Liver (tissue), 9 donors: Measurements from ENCODE around the genes ANKUB1, P2RY13 and AADAC.

- PRO-cap, 5 experiments, result no peak in any of the 5 experiments
- RAMPAGE, long total RNA, 2 experiments, result no peak in any of the 2 experiments
- RRBS, result no CpG with 5 or more reads among the region's 7 CpGs
Observed at GRCh38 chr3:149572576-149573199, 85.1 kb downstream of the WWTR1 start.

DNA sequence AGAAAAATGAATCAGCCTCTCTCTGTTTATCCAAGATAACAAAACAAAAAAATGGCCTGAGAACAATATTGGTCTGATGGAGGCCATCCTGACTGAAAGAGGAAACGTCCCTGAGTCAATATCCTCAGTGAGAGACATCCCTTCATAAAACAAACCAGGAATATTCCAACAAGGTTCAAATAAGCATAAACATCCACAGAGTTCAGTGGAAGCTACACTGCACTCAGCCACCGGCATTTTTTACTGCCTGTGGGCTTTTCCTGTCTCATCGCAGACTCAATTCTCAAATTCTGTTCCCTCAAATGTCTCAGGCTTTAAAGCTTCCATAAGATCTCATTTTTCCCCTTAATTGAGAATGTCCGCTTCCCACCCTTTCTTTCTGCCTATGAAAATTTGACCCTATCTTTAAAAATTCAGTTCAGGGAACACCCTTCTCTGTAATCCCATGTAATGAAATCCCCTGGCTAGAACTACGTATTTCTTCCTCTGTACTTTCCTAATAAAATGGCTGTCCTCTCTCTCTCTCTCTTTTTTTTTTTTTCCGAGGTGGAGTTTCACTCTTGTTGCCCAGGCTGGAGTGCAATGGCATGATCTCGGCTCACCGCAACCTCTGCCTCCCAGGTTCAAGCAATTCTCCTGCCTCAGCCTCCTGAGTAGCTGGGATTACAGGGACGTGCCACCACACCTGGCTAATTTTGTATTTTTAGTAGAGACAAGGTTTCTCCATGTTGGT is 41.7 kb downstream of the WWTR1 start:
- PRO-cap, 5 experiments, result peak in 3 of 5 experiments; most common plus-strand start position 198 of the sequence (in 2)
- RAMPAGE, long total RNA, 2 experiments, result no peak in any of the 2 experiments
- RRBS, result no CpG with 5 or more reads among the region's 9 CpGs

GRCh38 chr3:149701062-149701581 is 43.3 kb upstream of the WWTR1 start:
- PRO-cap, 5 experiments, result no peak in any of the 5 experiments
- RAMPAGE, long total RNA, 2 experiments, result no peak in any of the 2 experiments
- RRBS, result no CpG with 5 or more reads among the region's 7 CpGs

DNA sequence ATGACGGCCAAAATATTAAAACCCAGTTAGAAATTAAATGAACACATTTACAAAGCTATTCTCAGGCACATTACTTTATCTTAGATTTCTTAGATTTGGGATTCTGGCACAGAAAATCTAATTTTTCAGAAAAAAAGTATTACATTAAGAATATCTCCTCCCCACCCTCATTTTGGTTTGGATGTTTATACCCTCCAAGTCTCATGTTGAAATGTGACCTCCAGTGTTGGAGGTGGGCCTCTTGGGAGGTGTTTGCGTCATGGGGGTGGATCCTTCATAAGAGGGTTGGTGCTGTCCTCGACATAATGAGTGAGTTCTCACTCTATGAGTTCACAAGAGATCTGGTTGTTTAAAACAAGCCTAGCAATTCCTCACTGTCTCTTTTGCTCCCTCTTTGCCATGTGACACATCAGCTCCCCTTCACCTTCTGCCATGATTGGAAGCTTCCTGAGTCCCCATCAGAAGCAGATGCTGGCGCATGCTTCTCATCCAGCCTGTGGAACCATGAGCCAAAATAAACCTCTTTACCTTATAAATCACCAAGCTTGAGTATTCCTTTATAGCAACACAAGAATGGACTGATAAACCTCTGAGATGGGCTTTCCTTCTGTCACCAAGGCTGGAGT is 45.7 kb upstream of the WWTR1 start:
- PRO-cap, 5 experiments, result no peak in any of the 5 experiments
- RAMPAGE, long total RNA, 2 experiments, result no peak in any of the 2 experiments
- RRBS, result no CpG with 5 or more reads among the region's 4 CpGs

DNA sequence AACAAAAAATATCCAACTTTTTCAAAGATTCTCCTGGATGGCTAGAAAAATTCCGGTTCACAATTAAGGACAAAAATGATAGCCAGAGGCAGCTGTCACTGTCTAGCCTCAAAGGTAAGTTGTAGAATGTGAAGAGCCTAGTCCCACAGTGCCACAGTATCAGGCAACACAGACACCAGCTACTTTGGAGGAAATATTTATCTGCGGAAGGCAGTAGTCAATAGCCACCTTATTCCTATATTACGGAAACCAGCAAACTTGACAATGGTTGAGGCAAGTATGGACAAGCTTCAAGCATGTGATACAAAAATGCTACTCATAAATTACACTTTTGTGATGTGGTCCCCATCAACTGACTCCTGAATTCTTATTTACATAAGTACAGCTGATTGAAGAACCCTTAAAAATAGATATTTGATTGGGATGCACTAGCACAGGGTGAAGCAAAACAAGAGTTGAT is at the start of gene ANKUB1:
TSS of gene ANKUB1 (minus strand) at position 170 of the 460 bp plus-strand sequence.
- PRO-cap, 5 experiments, result no peak in any of the 5 experiments
- RAMPAGE, long total RNA, 2 experiments, result no peak in any of the 2 experiments
- RRBS, result no CpG with 5 or more reads among the region's 3 CpGs

DNA sequence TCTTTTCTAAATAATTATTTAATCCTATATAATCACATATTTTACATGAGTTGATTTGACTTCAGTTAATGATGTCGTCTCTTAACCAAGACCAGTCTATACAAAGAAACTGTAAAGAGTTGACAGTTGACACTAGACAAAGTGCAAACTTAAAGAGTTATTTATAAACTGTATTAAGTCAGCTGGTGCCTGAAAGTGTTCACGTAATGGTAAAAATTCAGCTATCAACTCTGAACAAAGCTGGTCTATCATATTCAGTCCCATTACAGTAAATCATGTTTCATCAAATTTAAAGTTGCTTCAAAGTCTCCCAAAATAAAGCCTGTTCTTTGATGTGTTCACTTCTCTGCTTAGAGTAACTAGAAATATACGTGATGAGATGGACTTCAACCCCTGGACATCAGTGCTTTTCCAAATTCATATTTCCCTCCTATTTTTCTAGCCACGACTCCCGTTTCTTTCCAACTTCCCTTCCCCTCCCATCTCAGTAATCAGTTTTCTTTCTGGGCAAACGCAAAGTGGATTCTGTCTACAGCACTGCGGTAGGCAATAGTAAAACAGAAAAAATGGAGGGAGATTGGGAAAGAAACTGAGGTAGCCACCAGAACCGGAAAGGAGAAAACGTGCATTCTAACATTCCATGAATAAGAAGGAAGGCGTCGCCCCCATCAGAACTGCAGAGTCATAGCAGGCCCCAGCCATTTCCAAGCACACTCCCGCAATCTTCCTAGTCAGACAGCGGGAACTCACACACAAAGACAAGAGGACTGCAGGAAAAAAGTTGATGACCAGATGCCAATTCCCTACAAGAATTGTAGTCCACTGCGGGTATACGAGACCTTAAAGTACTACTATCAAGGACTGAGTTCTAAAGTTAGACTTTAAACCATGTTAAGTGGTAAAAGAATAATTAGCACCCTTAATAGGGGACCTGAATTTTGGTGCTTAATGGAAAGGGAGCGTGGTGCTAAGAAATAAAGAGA is 1.7 kb downstream of the PFN2 start:
- PRO-cap, 5 experiments, result peak in 4 of 5 experiments; most common plus-strand start position 730 of the sequence (in 4)
- RAMPAGE, long total RNA, 2 experiments, result no peak in any of the 2 experiments
- RRBS, result no CpG with 5 or more reads among the region's 16 CpGs

DNA sequence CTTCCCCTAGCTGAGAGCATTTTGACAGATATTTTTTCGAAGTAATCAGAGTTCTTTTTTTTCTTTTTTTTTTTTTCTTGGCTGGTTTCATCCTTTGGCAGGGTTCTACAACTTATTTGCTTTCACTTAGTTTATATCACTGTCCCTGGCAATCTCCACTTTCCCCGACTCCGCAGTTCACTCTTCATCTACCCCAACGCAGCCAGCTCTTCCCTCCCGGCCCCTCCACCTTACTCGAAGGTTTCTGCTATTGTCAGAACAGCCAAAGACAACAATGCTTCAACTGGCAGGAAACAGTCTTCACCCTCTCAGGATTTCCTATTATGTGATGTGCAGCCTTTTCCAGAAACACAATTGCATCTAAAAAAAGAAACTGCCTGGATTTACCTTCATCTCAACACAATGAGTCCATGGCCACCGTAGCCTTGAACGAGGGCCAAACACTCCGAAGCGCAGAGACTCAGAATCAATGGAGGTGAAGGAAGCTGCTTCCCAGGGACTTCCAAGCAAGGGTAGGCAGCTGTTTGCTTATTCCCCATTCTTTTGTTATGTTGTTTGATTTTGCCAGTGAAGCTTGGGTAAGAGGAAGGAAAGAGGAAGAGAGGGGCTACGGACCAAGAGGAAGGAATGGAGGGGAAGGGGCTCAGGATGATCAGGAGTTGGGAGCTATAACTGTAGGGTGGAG is 182.1 kb upstream of the TSC22D2 start:
- PRO-cap, 5 experiments, result no peak in any of the 5 experiments
- RAMPAGE, long total RNA, 2 experiments, result no peak in any of the 2 experiments
- RRBS, result no CpG with 5 or more reads among the region's 11 CpGs

DNA sequence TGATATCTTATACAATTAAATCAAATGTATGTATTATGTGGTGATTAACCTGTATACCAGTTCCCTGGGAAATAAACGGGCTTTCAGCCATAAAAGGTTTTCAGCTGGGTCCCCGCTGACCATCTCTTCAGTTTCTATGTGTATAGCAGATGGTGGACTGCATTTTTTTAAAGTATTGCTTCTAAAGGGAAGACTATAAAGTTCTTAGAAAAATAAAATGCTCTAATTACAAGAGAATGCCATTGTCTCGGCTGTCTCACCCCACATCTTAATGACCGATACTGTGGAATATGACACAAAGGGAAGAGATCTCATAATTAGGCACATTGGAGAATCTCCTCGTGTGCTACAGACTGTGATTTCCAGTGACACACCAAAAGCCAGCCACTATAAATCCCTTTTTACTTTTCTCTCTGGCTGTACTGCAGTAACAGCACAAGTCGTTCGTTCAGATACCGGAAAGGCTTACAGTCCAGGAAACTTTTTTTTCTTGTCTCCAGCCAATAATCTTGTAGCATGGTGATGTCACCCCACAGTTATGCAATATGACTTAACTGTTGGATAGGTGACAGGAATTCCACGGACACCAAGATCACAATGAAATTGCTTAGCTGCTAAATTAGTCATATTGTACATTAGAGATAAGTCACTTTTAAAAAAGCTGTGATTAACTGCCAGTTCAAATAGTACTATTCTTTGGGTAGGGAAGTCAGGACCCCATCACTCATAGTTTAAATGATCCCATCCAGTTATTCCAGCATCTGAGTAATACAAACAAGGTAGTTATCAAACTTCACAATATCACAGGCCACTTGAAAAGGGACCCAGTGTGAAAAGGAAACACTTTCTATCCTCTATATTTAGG is 36.4 kb upstream of the TSC22D2 start:
- PRO-cap, 5 experiments, result peak in 5 of 5 experiments; most common plus-strand start position 574 of the sequence (in 2); most common minus-strand start position 450 of the sequence (in 4)
- RAMPAGE, long total RNA, 2 experiments, result no peak in any of the 2 experiments
- RRBS, result no CpG with 5 or more reads among the region's 9 CpGs

DNA sequence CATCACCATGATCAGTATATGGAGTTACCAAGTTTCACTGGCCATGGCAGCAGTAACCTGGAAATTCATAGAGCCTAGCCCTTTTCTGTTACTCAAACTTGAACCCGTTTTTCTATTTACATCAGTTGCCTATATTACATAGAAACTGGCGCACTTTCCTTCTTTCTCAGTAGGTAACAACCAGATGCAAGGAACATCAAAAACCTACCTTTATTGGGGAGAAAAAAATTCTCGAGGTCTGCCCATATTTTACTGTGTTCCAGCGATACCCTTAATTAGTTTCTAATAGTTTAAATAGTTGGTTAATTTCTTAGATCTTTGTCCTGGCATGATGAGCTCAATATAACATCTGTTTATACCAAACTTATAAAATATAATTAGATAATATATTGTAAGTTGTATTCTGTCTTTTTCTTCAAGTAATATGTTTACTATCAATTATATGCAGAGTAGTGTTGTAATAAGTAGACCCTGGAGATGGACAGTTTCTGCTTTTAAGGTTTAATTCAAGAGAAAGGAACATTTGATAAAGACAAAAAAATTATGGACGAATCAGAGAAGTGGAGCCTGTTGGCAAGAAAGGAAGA is 35.9 kb downstream of the TSC22D2 start:
- PRO-cap, 5 experiments, result no peak in any of the 5 experiments
- RAMPAGE, long total RNA, 2 experiments, result no peak in any of the 2 experiments
- RRBS, result no CpG with 5 or more reads among the region's 5 CpGs

GRCh38 chr3:150751700-150752388 is 11.1 kb downstream of the SIAH2 start:
- PRO-cap, 5 experiments, result peak in 1 of 5 experiments; most common plus-strand start chr3:150752017 (in 1)
- RAMPAGE, long total RNA, 2 experiments, result no peak in any of the 2 experiments
- RRBS, result no CpG with 5 or more reads among the region's 6 CpGs

DNA sequence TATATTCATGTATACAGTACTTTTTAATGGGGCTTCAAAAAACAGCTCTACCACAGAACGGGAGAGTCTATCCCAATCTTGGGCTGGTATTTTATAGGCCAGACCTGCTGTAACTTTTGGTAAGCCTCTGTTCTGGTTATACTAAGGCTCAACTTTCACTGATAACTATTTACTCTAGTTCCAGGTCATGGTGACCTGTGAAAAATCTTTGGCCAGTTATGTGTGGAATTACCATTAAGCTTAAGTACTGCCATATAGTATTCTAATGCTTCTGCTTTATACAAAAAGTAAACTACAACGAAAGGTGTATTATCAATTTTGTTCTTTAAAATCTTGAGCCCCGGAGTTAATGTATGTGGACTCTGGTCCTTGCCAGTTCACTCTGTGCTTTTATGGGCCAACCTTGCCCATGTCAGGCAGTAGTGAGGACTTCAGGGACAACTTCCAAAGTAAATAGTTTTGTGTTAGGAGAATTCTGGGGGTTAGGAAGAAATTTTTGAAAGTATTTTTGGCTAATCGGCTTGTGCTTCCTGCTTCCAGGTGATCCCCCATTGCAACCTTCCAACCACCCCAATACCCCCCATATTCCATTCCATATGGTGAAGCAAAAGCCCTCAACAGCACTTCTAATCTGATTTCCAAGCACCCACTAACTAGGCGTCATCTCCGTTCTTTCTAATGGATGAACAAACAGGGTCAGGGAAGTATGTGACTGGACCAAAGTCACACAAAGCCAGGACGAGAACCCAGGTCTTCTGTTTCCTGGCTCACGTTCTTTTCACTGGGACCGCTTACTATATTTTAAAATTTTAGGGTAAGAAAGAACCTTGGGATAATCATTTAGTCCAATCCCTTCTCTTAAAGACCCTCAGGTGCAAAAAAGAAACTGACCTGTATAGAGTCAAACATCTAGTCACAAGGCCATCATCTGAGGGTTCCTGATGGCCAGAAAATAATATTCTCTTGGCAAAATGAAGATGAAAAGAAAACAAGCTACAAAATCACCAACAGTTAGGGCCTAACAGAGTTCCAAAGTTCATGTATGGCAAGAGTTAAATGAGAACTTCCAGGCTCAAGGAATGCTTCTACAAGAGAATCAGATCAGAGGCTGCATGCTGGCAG is 6.1 kb downstream of the SIAH2 start:
- PRO-cap, 5 experiments, result peak in 5 of 5 experiments; most common plus-strand start position 419 of the sequence (in 1); most common minus-strand start position 384 of the sequence (in 5)
- RAMPAGE, long total RNA, 2 experiments, result no peak in any of the 2 experiments
- RRBS, result no CpG with 5 or more reads among the region's 9 CpGs

- PRO-cap, 5 experiments, result peak in 1 of 5 experiments; most common plus-strand start chr3:150759793 (in 1); most common minus-strand start chr3:150759633 (in 1)
- RAMPAGE, long total RNA, 2 experiments, result no peak in any of the 2 experiments
- RRBS, result no CpG with 5 or more reads among the region's 5 CpGs
Observed at GRCh38 chr3:150759106-150759964, 3.6 kb downstream of the SIAH2 start.

GRCh38 chr3:150797922-150798965 is 35.3 kb upstream of the SIAH2 start:
- PRO-cap, 5 experiments, result no peak in any of the 5 experiments
- RAMPAGE, long total RNA, 2 experiments, result no peak in any of the 2 experiments
- RRBS, result no CpG with 5 or more reads among the region's 6 CpGs

GRCh38 chr3:151230515-151231153 is 27.6 kb upstream of the GPR171 start:
- PRO-cap, 5 experiments, result no peak in any of the 5 experiments
- RAMPAGE, long total RNA, 2 experiments, result no peak in any of the 2 experiments
- RRBS, result no CpG with 5 or more reads among the region's 6 CpGs

GRCh38 chr3:151248743-151249550 is 29.4 kb downstream of the P2RY14 start:
- PRO-cap, 5 experiments, result no peak in any of the 5 experiments
- RAMPAGE, long total RNA, 2 experiments, result no peak in any of the 2 experiments
- RRBS, result no CpG with 5 or more reads among the region's 4 CpGs

DNA sequence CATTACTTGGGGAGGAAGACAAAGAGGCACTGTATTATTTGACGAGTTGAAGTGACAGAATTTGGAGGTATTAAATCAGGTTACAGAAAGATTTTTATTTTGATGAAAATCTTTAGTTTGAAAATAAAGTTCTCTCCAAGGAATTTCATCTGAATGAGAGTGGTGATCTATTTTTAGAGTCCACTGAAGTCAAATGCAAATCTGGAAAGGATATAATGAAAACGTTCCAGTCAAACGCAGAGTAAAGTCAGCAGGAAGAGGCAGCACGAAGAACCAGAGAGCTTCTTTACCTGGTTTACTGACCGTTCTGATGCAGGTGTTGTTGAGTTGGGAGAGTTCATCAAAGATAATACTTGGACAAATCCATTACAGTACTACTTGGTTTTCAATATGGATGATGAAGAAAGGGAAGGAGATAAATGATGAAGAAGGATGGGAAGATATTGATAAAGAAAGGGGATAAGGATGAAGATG is 8.7 kb downstream of the P2RY14 start:
- PRO-cap, 5 experiments, result no peak in any of the 5 experiments
- RAMPAGE, long total RNA, 2 experiments, result no peak in any of the 2 experiments
- RRBS, result no CpG with 5 or more reads among the region's 5 CpGs

GRCh38 chr3:151329300-151329636 is at the start of gene P2RY13:
Gene P2RY13, minus strand, starts transcription at chr3:151329549.
- PRO-cap, 5 experiments, result peak in 3 of 5 experiments; most common minus-strand start chr3:151329545 (in 2)
- RAMPAGE, long total RNA, 2 experiments, result start-site peak on the minus strand in 1 of 2 experiments, at chr3:151329538-151329551 at its widest, 199 to 260 reads per replicate
- RRBS, result no CpG with 5 or more reads among the region's 1 CpG

DNA sequence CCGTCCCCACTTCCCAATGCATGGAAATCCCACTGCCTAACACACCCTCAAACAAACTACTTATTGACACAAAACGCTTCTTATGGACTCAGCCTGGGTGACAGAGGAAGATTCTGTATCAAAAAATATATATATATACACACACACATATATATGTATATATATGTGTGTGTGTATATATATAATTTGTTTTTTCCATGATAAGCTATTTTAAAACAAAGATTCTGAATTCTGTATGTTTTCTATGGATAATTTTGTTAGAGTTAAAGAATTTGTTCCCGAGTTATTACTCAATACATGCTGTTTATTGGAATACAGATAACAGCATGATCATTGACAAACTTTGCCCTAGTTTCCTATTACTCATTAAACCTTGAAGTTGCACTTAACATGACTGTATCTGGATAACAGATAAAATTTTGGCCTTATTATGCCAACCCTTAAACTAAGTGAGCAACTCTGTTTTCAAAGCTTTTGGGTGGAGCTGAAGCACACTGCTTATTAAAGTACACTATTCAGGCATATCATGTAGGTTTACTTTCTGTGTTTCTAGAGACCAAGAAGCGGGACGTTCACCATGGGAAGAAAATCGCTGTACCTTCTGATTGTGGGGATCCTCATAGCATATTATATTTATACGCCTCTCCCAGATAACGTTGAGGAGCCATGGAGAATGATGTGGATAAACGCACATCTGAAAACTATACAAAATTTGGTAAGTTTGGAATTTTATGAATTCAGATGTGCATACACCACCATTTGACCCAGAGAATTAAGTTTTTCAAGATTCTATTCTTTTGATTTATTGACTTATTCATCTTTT is at the start of gene AADAC:
TSS of gene AADAC (plus strand) at position 531 of the 823 bp plus-strand sequence.
- PRO-cap, 5 experiments, result peak in 4 of 5 experiments; most common plus-strand start position 468 of the sequence (in 4)
- RAMPAGE, long total RNA, 2 experiments, result start-site peak on the plus strand in 2 of 2 experiments, centred at positions 463 to 488 of the sequence, 781 to 4,346 reads per replicate
- RRBS, result no CpG with 5 or more reads among the region's 9 CpGs

- PRO-cap, 5 experiments, result peak in 2 of 5 experiments; most common plus-strand start chr3:151814812 (in 2); most common minus-strand start chr3:151814801 (in 2)
- RAMPAGE, long total RNA, 2 experiments, result no peak in any of the 2 experiments
- RRBS, result no CpG with 5 or more reads among the region's 4 CpGs
Observed at GRCh38 chr3:151814445-151814923, 568 bp downstream of the AADAC start.

GRCh38 chr3:152256822-152258112 is 11.5 kb upstream of the MBNL1 start:
- PRO-cap, 5 experiments, result no peak in any of the 5 experiments
- RAMPAGE, long total RNA, 2 experiments, result no peak in any of the 2 experiments
- RRBS, result no CpG with 5 or more reads among the region's 10 CpGs